ENCODE data around the gene GTSF1L.

GRCh38 chr20:43062271-43062658 lies 127.4 kb downstream of the PTPRT start:
- PRO-cap: no peak

GRCh38 chr20:43458543-43459552 lies 1.2 kb downstream of the SRSF6 start:
- PRO-cap: unidirectional peak, minus-strand start at chr20:43458681

GRCh38 chr20:43542094-43542492 lies 16.7 kb upstream of the SGK2 start:
- PRO-cap: no peak

DNA sequence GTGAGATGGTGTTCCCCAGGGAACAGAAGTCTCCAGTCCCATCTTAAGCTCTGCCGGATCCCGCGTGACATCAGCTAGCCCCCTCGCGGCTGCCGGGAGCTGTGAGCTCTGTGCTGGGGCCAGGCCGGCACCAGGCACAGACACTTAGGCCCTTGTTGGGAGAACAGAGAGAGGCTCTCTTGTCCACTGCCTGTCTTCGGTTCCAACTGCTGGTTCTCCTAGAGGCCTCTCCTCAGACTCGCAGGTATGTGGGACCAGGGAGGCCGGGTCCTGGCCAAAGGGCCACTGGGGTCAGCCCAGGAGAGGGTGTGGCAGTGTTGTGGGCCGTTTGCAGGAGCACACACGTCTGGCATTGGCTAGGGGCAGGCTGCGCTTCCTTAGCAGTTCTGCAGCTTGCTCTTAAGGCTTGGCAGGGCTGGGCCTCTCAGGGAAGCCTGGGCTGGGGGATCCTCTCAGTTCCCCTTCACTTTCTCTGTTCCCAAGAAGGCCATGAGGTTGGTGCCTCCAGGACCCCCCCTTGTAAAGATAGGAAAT lies 6.3 kb downstream of the SGK2 start:
- PRO-cap: no peak

DNA sequence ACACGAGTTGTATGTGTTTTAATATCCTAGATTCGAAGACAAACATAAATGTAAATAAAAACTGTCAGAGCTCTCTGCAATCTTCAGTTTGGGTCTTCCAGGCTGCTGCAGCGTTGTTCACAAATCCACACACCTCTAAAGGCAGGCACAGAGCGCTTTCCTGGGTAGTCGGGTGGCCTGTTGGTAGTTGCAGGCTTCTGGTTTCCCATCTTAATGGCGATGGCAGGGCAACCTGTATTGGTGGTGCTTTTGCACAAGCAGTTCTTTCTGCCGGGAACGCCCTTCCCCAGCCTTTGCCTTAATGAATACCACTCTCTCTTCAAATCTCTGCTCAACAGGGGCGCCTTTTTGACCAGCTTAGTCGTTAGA lies 746 bp upstream of the IFT52 start:
- PRO-cap: unidirectional peak, plus-strand start at position 213 of the sequence

- PRO-cap: no peak
Measured at GRCh38 chr20:43726654-43727146, at the start of gene GTSF1L. GTSF1L (minus strand) TSS chr20:43727002.

DNA sequence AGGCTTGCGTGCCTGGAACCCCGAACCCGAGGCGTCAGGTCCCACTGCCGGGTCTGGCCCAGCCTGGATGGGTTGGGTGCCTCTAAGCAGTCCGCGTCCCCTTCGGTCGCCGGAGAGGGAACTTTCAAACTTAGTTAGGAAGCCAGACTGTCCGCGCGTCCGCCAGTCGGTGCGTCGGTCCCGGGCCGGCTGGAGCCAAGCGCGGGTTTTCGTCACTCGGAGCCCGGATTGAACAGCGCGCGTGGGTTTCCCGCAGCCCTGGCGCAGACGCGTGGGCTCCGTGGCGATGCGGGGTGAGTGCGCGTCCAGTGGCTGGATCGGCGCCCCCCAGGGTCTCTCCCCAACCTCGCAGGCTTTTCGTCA lies 1.2 kb downstream of the TOX2 start:
- PRO-cap: no peak

DNA sequence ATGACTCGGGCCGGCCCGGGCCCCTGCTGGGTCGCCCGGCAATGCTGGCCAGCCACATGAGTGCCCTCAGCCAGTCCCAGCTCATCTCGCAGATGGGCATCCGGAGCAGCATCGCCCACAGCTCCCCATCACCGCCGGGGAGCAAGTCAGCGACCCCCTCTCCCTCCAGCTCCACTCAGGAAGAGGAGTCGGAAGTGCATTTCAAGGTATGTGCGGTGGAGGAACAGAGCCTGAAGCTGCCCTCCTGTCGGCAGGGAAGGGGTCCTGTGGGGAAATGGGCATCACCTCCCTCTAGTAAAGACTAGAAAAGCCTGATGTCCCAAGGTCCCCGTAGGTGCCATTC lies 135.7 kb downstream of the JPH2 start:
- PRO-cap: no peak

GRCh38 chr20:44169051-44169250 lies 18.0 kb downstream of the JPH2 start:
- PRO-cap: no peak

GRCh38 chr20:44207819-44208576 lies 2.6 kb downstream of the OSER1 start:
- PRO-cap: no peak

DNA sequence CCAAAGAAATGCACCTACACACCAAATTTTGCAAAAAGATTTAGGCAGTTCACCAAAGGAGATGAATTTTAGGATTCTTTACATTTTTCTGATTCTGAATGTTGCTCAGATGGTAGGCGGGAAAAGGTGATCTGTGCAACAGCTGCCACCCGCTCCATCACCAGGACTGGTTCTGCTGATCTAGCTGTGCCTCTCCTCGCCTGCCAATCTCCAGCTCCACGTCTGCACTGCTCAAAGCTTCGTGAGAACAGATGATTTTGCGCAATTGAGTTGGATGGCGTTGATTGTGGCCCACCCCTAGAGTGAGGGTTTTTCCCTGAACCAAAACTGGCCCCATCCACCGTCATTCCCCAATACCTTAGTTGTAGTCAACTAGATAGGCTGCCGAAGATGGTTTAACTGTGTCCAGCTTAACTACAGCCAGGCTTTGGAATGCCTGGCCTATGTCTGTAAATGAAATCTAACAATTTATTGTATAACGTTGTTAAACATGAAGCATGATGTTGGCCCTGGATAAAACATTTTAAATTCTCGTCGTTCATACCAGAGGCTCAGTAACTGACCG lies 1.1 kb upstream of the OSER1 start:
- PRO-cap: bidirectional peak, plus-strand start at position 250 of the sequence, minus-strand start at position 174 of the sequence

DNA sequence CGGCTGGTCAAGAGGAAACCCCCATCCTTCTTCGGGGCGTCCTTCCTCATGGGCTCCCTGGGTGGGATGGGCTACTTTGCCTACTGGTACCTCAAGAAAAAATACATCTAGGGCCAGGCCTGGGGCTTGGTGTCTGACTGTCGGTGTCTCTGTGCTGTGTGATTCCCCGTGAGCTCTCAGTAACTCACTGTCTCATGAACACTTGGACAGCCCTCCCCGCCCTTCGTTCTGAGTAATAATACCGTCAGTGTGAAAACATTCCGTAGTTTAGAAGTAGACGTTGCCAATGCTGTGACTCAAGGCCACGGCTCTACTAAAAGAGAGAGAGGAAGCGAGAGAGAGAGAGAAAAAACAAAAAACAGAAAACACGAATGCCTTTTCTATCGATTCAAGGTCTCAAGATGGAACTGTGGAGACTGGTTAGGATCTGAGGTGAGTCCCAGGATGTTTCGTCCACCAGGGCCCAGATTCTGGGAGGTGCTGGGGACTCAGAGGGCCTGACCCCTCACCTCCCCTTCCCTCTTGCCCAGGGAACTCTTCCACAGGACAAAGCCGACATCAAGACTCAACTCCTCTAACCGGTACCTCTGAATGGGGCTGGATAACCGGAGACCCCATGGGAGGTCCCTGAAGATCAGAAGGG lies 31.7 kb downstream of the FITM2 start:
- PRO-cap: no peak

DNA sequence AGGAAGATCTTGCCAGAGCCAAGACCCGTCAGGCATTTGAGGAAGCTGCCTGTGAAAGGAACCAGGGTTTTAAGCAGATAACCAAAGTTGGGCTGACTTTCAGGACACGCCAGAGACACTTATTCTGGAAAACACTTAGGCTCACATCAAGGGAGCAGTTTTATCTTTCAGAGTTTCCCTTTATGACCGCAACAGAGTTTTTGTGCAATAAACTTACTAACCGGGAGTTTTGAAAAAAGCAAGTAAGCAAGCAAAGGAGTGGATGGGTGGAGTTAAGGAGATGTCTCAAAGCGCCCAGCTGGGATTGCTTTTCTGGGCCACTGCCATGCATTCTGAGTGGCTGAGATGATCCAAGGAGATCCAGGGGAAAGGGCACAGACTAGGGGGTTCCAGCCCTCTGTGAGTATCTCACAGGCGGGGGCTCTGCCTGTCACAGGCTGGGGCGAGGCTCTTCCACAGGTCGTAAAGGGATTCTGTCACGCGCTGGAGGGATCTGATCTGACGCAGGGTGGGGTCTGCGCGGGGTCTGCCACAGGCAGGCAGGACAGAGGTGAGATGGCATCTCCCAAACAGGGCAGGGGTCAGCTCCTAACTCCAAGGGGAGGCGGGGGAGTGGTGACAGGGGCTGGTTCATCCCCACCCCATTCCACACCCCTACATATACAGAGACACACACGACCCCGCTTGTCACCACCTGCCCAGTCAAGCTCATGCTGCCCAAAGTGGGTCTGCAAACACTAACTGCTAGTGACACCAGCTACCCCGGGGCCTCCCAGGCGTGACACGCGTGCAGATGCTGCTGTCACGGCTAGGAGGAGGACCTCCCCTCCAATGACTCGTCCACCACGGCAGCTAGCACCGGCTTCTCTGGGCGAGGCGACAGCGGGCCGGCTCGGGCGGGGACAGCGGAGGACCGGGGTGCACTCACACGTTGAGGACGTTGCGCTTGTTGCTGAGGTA lies 674 bp downstream of the FITM2 start:
- PRO-cap: bidirectional peak, plus-strand start at position 790 of the sequence, minus-strand start at position 833 of the sequence

GRCh38 chr20:44351655-44352651 lies 3.5 kb upstream of the HNF4A start:
- PRO-cap: no peak

DNA sequence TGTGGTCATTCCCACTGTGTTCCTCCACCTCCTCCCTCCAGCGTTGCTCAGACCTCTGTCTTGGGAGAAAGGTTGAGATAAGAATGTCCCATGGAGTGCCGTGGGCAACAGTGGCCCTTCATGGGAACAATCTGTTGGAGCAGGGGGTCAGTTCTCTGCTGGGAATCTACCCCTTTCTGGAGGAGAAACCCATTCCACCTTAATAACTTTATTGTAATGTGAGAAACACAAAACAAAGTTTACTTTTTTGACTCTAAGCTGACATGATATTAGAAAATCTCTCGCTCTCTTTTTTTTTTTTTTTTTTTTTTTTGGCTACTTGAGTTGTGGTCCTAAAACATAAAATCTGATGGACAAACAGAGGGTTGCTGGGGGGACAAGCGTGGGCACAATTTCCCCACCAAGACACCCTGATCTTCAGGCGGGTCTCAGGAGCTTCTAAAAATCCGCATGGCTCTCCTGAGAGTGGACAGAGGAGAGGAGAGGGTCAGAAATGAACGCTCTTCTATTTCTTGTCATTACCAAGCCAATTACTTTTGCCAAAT lies 43.5 kb upstream of the TTPAL start:
- PRO-cap: no peak

GRCh38 chr20:44433403-44434612 lies 41.9 kb upstream of the TTPAL start:
- PRO-cap: no peak

DNA sequence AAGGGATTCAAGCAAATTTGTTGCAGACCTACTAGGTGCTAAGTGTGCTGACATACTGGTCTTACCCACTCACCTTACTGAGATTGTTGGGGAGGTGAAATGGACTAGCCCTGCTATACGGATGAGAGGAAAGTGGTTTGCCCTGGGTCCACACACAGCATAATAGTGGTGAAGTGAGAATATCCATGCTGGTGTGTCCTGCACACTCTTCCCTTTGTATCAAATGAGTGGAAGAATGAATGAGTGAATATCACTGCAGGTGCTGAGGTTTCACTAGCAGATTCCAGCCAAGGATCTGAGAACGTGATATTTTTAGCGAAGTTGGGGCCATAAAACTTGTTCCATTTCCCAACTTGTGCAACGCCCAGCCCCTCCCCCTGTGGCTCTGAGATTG lies 33.3 kb upstream of the TTPAL start:
- PRO-cap: no peak

GRCh38 chr20:44456954-44457548 lies 18.6 kb upstream of the TTPAL start:
- PRO-cap: no peak

GRCh38 chr20:44470195-44470804 lies 5.4 kb upstream of the TTPAL start:
- PRO-cap: no peak

DNA sequence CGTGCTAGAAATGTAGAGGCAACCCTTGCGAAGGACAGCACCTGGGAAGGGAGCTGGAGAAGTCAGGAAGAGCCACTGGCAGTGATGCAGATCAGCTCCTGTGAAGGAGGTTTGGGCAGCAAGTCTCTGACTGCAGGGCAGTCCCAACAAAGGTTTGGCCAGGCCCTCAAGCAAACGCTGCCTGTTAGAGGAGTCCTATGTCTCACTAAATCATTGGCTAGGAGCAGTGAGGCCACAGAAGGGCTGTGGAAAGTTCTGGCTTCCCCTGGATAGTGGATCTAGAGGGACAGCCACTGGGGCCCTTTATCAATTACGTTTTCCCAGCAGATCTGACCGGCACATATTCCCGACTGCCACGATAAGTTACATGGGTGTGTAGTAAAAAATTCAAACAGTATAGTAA lies 2.5 kb downstream of the TTPAL start:
- PRO-cap: no peak

All from neuron (in vitro differentiated cells).